ENCODE measurements around a stretch of chr6.

GRCh38 chr6:135189465-135190659, 8.8 kb downstream of the MYB start:
- PRO-cap = no peak
- RAMPAGE, long total RNA = no peak

DNA sequence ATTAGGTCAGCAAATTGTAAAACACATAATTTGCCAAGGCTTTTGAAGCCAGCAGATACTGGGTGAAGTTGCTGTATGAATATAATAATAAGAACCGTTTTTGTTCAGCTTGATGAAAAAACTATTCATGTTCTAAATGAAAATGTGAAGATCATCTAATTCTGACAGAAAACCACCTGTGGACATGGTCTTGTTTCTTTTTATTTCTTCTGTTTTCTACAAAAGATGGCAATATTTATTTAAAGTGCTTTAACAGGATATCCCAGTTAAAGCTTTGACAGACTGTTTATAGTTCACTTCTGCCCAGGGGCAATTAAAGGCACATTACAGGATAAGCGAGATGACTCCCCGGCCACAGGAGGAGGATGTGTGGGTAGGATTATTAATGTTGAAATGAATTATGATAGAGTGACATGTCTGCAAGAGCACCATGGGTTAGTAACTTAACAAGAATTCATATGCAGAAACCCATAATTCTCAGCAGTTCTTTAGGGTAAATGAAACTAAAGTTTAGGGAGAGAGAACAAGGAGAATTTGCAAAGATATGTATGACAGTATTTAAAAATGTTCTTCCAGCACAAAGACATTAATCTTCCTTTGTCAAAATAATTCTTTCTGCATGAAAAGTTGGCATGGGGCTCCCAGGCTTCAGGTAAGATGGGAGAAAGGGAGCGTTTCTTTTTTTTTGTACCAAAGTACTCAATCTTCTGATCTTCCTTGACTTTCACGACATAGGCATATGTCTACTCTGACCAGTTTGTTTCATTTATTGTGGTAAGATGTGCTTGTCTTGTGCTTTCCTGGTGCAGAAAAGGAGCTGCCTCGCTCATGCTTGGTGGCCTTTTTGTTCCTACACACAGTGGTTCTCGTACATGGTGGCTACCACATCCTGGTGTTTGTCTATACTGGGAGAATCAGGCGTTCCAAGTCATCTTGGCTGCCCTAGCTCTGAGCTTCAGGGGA, 31.4 kb downstream of the MYB start:
- PRO-cap = no peak
- RAMPAGE, long total RNA = no peak

DNA sequence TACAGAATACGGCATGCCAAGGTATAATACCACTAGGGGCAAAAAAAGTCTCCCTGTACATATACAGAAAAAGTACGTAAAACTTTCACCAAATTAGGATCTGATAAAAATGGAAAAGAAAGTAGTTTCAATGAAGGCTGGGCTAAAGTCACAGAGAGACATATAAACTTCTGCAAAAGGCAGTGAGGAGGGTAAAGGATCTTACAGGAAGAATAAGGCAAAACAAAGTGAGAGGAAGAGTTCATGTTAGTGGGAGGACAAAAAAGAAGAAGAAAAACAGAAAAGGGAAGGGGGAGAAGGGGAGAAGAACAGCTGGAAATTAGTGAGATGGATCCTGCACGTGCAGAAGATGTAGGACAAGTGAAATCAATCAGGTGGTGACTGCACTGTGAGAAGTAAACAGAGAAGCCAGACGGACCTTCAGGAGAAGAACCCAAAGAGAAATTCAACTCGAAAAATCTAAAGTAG, 105.8 kb downstream of the MYB start:
- PRO-cap = no peak
- RAMPAGE, long total RNA = no peak

DNA sequence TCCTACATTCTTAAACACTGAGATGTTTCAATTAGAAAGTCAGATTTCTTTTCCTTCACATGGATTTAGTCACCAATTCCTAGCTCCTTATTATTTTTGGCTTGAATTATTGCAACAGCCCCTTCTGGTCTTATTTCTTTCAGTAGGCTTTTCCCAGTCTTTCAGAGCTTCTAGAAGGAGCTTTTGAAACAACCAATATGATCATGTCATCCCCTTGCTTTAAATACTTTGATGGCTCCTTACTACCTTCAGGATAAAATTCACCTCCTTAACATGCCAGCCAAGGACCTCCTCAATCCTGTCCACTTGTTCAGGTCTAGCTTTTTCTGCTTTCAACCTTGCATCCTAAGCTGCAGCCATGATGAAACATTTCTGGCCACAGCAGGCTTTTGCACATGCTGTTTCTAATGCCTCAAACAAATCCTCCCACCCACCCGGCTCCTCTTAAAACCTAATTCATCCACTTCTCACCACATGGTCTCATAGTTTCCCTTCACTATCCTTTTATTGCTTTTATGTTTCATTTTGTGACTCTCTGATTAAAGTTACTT, 124.5 kb downstream of the MYB start:
- PRO-cap = no peak
- RAMPAGE, long total RNA = no peak

DNA sequence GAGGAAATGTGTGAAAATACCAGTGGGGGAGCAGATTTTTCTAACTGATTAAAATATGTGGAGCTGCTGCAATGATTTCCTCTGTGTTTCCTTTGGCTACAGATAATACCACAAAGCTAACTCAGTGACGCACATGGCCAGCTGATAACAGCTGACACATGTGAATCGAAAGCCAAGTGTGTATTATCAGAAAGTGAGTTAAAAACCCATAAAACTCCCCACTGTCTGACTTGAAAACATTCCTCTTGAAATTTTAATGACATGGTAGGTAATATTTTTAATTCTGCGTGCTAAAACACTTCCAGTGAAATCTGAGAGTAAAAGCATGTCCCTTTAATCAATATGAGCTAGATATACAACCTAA, 70.9 kb upstream of the AHI1 start:
- PRO-cap = no peak
- RAMPAGE, long total RNA = no peak

- PRO-cap = no peak
- RAMPAGE, long total RNA = no peak
Measured at GRCh38 chr6:135627446-135627645, 129.8 kb upstream of the AHI1 start.

GRCh38 chr6:135907284-135907676, 55.8 kb downstream of the PDE7B start:
- PRO-cap = no peak
- RAMPAGE, long total RNA = no peak

GRCh38 chr6:135921106-135921550, 69.6 kb downstream of the PDE7B start:
- PRO-cap = unidirectional peak, minus-strand start at chr6:135921354
- RAMPAGE, long total RNA = no peak

- PRO-cap = no peak
- RAMPAGE, long total RNA = no peak
Measured at GRCh38 chr6:136158201-136158933, 91.7 kb downstream of the MTFR2 start.

DNA sequence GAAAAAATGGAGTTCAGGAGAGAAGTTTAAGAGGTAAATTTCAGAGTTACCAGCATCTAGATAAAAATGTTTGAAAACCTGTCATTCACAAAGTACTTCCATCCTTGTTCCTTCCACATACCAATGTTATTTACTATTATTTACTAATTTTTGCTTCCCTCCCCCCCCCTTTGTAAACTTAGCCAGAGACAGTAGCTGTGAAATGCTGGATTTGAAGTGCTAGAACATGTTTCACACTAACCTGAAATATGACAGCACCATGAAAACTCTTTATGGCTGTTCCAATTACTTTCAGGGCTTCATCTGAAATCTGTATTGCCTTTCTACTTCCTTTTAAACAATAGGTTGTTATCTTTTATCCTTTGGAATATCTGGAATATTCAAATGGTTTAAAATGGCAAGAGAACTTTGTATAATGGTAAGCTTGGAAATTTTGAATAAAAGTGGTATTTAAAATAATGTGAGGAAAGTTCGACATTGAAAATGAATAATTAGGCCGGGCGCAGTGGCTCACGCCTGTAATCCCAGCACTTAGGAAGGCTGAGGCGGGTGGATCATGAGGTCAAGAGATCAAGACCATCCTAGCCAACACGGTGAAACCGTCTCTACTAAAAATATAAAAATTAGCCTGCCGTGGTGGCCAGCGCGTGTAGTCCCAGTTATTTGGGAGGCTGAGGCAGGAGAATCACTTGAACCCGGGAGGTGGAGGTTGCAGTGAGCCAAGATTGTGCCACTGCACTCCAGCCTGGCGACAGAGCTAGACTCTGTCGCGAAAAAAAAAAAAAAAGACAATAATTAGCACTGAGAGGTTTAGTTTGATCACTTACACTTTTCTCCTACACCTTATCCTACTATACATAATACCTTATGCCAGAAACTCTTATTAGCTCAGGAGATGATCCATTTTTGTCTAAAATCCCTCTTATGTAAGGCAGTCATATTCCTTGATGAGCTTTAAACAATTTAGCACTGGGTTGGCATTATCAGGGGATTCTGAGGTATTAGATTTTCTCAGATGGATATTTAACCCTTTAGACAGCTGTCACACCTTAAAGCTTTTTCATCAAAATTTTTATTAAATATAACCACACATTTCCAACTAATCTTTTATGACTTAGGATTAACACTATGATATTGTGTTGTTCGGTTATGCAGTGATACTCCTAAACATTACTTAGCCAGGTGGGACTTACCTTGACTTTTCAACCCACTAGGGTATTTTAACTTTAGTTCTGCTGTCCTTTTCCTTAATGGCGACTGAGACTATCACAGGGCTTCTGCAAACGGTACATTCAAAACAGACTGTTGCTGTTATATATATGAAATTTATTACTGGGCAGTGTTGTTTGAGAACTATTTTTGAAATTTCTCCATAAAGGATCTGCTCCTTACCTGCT, 3.5 kb upstream of the MTFR2 start:
- PRO-cap = no peak
- RAMPAGE, long total RNA = no peak

- PRO-cap = no peak
- RAMPAGE, long total RNA = no peak
Measured at GRCh38 chr6:136360802-136361387, 71.2 kb upstream of the BCLAF1 start.

DNA sequence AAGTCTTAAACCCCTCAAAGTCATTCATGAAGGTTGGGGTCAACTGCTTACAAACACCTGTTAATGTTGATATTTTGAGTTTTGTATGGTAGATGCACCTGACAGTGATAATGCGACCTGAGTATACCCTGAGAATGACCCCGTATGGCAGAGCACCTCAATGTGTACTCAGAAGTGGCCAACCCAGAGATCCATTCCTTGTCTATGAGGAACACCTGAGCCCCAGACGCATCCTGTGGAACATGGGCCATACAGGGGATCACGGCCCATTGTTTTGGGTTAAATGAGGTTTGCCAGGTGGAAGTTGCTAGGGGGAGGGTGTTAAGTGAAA, 36.7 kb downstream of the MAP7 start:
- PRO-cap = no peak
- RAMPAGE, long total RNA = no peak

- PRO-cap = no peak
- RAMPAGE, long total RNA = no peak
Measured at GRCh38 chr6:136546425-136547026, 3.7 kb downstream of the MAP7 start.

GRCh38 chr6:136708955-136709615, 83.2 kb downstream of the MAP3K5 start:
- PRO-cap = no peak
- RAMPAGE, long total RNA = no peak

DNA sequence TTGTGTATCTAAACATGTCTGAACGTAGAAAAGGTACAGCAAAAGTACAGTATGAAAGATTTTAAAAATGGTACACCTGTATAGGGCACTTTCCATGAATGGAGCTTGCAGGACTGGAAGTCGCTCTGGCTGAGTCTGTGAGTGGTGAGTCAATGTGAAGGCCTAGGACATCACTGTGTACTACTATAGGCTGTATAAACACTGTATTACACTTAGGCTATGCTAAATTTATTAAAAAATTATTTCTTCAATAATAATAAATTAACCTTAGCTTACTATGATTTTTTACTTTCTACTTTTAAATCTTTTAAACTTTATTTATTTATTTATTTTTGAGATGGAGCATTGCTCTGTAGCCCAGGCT, 678 bp upstream of the IL20RA start:
- PRO-cap = no peak
- RAMPAGE, long total RNA = no peak

- PRO-cap = no peak
- RAMPAGE, long total RNA = no peak
Measured at GRCh38 chr6:137226642-137227013, 7.4 kb upstream of the IFNGR1 start.

DNA sequence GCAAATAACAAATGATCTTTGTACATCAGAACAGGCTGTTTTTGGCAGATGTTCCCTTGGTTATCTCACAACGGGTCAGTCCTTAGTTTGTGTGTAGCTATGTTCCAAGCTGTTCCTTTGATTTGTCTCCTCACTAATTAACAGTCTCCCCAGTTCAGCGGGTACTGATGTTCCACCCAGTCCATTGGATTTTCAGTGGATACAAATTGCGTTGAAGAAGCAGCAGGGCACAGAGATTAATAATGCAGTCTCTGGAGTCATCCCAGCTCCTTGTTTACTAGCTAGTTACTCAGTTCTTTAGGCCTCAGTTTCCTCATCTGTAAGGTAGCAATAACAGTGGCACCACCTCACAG, 131.2 kb upstream of the IFNGR1 start:
- PRO-cap = no peak
- RAMPAGE, long total RNA = no peak

DNA sequence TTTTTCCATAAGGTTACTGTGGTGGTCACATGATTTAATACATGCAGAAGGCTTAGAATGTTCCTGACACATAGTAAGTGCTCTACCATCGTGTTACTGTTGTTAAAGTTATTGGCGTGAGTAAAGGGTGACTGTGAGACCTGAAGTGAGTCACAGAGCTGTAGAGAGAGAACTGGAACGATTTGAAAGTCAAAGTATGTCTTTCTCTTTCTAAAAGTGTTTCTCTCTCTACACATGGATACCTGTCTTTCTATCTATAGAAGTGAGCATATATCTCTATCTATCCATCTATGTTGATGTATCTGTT, 153.9 kb upstream of the OLIG3 start:
- PRO-cap = no peak
- RAMPAGE, long total RNA = no peak

DNA sequence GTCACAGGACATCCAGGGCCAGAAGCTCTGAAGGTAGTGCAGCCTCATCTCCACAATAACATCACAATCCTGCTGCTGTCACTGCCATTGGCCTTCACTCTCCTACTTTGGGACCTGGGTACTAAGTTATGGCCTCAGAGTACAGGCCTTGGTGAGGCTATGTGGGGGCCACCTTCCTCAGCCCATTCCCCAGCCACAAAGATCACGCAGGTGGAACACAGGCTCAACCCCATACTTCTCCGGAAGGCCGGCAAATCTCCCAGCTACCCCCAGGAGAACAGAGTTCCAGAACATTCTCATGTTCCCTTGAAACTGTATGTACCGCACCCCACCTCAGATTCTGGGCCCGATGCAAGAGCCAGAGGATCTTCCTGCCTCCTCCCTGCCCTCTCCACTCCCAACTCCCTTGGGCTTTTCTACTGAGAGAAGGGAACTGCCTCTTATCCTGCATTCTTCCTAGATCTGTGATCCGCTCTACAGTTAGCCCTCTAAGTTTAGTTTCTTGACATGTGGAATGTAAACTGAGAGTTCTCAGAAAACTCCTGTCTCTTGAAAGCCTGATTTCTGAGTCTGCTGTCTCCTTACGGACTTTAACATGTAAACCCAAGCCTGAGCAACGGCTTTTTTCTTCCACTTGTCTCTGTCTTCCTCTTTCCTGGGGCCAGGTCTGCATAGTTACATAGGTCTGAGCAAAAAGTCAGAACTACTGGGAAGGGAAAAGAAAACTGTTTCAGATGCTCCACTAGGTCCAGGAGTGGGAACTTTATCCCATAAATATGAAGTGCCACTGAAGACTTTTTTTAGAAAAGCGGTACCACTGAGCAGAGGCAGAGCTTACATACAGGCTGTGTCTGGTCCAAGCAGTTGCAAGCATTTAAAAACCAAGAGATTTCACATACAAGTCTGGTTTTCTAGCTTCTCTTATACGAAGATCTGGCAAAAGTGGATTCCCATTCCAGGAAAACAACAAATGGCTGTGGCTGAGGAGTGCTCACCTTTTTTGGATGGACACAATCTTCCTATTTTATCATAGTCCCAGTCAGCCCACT, 86.5 kb upstream of the TNFAIP3 start:
- PRO-cap = no peak
- RAMPAGE, long total RNA = no peak

GRCh38 chr6:137863296-137863703, 3.8 kb upstream of the TNFAIP3 start:
- PRO-cap = no peak
- RAMPAGE, long total RNA = no peak